Bronchial epithelial cell (primary cell): ENCODE measurements around the gene LANCL1.

- RRBS, 2 experiments: no CpG with 5 or more reads among the region's 6 CpGs
These were observed 8.6 kb downstream of the KANSL1L start for GRCh38 chr2:210162495-210163120.

DNA sequence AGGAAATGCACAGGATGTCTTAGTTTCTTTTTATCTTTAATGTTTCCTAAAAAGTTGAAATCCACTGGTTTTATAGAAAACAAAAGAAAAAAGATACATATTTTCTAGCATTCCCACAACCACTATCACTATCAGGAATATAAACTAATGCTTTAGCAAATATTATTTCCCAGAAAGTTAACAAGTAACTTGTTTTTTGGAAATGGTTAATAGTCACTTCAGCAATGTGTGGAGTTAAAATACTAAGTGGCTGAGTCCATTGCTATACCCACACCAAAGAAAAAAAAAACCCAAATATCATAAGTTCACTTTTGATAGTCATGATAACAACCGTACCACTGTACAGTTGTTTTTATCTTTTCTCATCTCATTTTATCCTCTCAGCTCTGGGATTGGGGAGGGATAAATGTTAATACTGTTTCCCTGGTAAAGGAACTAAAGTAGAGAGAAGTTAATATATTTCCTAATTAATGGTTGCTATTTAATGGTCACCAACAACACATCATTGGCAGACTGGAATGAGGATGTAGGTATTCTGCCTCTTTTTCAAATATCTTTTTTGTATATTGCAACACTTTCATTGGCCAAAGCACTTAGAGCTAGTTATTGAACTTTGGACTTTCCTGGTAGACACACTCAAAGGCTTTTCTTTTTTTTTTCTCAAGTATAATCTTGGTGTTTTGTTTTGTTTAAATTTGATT is 18.3 kb upstream of the KANSL1L start:
- RRBS, 2 experiments: no CpG with 5 or more reads among the region's 1 CpG

DNA sequence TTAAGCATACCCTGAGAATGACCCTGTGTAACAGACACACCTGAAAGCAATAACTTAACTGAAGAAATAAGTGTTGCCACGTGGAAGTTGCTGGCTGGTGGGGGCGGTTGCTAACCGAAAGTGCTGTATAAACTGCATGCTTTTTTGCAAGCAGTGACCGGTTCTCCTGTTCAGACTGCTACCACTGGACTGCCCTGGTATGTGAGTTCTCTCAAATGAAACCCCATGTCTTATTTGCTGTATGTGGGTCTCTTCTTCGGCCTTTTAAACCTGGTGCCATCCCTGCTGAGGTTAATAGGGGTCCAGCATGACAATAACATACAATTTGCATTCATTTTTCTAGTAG is 28.0 kb upstream of the ACADL start:
- RRBS, 2 experiments: no CpG with 5 or more reads among the region's 5 CpGs

DNA sequence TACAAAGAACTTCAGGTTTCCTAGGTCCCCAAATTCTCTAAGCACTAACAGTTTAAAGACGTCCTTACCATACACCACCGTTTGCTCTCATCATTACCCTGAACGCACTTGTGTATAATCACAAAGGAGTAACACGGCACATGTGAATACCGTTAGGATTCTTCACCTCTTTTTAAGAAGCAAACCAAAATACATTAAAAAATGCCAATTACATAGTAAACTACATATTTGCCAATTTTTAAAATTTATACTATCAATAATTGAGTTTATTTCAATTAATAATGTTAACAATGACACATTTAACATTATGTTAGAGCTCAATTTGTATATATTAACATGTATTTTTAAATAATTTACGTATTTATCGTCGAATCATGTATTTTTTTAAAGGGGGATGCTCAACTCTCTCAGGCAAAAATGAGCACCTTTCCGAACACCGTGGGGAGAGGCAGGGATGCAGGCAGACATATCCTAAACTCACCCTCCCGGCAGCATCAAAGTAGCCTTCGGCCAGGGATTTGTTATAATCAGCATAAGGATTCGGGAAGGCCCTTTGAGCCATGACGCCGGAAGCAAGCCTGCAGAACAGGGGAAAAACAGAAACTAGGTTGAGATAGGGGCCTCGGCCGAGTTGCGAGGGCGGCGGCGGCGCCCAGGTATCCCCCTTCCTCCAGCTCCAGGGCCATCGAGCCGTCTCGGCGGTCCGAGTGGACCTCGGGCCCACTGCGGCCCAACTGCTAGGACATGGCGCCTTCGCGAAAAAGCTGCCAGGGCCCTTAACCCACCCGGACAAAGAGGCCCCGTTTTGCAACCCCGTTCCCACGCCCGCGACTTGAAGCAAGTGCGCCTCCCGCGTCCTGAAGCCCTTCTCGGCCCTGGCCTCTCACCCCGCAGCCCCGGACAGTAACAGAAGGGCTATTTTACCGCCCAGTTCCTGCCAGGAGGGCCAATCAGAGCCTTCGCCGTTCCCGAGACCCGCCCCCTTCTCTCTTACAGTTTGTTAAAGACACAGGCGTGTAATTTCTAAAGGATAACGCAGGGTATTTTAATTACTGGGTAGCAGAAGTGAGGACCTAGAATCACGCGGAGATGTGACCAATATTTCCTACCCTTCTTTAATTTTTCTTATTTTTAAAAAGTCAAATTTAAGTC is at the start of gene LANCL1:
Gene LANCL1 (minus strand): TSS at position 925 of the 1,152 bp plus-strand sequence.
- RRBS, 2 experiments: under 1 to 1% methylated on average over 8 to 11 of the region's 53 CpGs

DNA sequence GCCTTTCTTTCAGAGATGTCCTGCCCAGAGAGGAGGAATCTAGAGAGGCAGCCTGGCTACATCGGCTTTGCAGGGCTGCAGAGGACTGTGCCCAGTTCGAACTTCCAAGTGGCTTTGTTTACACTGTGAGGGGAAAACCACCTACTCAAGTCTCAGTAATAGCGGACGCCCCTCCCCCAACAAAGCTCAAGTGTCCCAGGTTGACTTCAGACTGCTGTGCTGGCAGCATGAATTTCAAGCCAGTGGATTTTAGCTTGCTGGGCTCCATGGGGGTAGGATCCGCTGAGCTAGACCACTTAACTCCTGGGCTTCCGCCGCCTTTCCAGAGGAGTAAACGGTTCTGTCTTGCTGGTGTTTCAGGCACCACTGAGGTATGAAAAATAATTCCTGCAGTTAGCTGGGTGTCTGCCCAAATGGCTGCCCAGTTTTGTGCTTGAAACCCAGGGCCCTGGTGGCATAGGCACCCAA is 300.8 kb downstream of the ERBB4 start:
- RRBS, 2 experiments: no CpG with 5 or more reads among the region's 8 CpGs

DNA sequence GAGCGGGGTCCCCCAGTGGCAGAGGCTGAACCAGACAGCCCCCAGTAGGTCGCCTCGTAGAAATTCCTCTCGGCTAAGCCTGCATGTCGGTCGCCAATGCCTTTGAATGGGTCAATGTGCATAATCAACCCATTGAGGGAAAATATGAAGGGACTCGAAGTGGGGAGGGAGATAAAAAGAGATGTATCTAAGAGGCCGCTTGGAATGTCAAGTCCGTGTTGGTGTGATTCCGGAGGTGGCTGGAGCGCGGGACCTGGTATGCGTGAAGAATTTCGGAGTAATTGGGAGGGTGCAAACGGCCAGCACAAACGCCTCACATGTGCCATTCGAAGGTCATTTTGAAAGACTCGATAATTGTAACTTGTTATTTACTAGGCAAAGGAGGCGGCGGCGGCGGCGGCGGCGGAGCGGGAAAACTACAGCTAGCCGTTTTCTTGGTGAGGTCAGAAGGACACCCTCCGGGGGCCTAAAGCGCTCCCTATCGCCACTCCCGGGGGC is 1.8 kb downstream of the ERBB4 start:
- RRBS, 2 experiments: 0 to 8% methylated on average over 1 of the region's 31 CpGs

GRCh38 chr2:213021989-213022696 is 129.3 kb downstream of the IKZF2 start:
- RRBS, 2 experiments: no CpG with 5 or more reads among the region's 5 CpGs

- RRBS, 2 experiments: no CpG with 5 or more reads among the region's 6 CpGs
These were observed 51.2 kb upstream of the SPAG16 start for GRCh38 chr2:213232859-213233626.

DNA sequence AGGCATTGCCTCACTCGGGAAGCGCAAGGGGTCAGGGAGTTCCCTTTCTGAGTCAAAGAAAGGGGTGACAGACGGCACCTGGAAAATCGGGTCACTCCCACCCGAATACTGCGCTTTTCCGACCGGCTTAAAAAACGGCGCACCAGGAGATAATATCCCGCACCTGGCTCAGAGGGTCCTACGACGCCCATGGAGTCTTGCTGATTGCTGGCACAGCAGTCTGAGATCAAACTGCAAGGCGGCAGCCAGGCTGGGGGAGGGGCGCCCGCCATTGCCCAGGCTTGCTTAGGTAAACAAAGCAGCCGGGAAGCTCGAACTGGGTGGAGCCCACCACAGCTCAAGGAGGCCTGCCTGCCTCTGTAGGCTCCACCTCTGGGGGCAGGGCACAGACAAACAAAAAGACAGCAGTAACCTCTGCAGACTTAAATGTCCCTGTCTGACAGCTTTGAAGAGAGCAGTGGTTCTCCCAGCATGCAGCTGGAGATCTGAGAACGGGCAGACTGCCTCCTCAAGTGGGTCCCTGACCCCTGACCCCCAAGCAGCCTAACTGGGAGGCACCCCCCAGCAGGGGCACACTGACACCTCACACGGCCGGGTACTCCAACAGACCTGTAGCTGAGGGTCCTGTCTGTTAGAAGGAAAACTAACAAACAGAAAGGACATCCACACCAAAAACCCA is 125.4 kb downstream of the BARD1 start:
- RRBS, 2 experiments: no CpG with 5 or more reads among the region's 21 CpGs

DNA sequence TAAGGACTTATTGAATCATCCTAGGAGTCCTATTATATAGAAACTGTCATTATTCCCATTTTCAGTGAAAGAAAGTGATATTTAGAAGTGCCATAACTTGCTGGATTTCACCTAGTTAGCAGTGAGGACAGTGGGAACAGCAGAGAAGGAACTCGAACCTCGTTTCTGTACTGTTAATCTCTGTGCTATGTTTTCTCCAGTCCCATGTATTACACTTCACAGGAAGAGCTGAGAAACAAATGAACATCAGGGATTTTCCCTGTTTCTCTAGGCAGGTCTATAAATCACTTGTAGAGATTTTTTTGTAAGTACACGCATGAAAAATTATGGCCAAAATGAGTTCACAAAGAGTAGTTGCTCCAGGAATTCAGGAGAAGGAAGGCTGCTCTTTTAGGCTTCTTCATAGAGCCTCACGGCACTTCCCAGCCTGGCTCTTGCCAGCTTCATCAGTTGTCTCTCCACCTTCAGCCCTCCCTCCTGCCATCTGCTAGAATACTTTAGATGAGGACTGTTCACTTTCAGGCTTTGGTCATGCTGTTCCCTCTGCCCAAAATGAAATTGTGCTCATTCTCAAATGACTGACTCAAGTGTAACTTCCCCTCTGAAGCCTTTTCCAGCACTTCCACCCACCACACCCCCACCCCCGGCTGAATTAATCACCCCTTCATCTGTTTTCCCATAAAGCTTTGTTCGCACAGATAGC is 1.7 kb upstream of the ABCA12 start:
- RRBS, 2 experiments: no CpG with 5 or more reads among the region's 6 CpGs

DNA sequence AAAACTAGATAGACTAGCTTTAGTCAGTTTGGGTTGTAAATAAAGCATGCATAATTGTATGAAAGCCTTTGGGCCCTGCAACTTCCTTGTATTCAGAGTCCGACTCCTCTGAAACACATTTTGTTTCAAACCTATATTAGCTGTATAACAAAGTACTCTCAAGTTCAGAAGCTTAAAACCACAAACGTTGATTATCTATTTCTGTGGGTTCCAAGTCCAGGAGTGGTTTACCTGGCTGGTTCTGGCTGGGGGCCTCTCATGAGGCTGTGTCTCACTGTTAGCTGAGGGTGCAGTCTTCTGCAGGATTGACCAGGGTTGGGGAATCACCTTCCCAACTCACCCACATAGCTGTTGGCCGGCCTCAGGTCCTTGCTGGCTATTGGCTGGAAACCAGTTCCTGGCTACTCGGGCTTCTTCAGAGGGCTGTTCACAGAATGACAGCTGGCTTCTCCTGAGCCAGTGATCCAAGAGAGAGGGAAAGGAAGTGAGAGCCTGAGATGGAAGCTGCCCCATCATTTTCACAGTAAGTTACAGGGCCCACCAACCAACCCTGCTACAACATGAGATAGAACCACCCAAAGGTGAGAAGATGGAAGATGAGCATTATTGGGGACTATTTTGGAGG is 18.0 kb upstream of the ATIC start:
- RRBS, 2 experiments: no CpG with 5 or more reads among the region's 4 CpGs

- RRBS, 2 experiments: no CpG with 5 or more reads among the region's 7 CpGs
These were observed 53.8 kb downstream of the ATIC start for GRCh38 chr2:215365517-215366115.

GRCh38 chr2:215378134-215378520 is 57.7 kb downstream of the FN1 start:
- RRBS, 2 experiments: no CpG with 5 or more reads among the region's 2 CpGs

- RRBS, 2 experiments: no CpG with 5 or more reads among the region's 13 CpGs
These were observed 56.8 kb downstream of the FN1 start for GRCh38 chr2:215378824-215379804.

DNA sequence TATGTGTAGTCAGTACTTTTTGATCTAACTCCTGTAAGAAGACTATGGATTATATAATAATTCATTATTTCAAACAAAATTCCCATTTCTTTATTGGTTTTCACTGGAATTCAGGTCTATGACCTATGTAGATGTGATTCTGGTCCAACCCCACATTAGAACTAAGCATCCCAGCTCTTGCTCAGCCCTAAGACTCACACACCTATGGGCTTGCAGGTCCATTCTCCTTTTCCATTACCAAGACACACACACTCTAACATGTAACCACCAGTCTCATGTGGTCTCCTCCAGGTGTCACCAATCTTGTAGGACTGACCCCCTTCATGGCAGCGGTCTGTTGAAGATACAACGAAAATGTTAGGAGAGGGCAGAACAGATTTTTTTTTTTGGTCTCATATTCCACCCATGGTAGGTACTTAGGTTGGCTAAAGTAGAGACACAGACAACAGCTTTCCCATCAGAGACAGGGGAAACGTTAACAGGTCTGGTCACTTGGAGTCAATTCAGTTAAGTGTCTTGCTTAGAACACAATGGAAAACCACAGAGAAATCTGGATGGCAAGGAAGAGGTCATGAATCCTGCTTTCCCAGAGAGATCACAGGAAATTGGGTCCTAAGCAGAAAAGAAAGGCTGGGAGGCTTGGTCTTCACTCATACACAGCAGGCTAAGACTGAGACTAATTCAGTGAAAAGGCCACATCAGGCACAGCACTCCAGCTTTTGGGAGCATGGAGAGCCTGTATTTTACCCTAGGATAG is 4.1 kb downstream of the FN1 start:
- RRBS, 2 experiments: no CpG with 5 or more reads among the region's 3 CpGs

DNA sequence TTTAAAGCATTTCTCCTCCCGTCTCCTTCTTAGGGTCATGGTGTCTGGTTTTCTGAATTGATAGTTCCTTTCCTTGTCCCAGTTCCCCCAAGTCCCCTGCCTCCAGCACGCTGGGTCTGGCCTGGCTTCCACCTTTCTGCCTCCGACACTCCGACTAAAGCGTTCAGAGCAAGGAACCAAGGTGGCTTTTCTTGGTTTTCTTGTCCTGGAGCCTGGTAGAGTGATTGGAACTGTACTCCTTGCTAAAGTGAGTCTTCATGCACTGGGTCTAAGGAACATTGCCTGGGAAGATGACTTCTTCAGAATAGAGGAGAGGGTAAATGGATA is 109.1 kb downstream of the MREG start:
- RRBS, 2 experiments: no CpG with 5 or more reads among the region's 5 CpGs

DNA sequence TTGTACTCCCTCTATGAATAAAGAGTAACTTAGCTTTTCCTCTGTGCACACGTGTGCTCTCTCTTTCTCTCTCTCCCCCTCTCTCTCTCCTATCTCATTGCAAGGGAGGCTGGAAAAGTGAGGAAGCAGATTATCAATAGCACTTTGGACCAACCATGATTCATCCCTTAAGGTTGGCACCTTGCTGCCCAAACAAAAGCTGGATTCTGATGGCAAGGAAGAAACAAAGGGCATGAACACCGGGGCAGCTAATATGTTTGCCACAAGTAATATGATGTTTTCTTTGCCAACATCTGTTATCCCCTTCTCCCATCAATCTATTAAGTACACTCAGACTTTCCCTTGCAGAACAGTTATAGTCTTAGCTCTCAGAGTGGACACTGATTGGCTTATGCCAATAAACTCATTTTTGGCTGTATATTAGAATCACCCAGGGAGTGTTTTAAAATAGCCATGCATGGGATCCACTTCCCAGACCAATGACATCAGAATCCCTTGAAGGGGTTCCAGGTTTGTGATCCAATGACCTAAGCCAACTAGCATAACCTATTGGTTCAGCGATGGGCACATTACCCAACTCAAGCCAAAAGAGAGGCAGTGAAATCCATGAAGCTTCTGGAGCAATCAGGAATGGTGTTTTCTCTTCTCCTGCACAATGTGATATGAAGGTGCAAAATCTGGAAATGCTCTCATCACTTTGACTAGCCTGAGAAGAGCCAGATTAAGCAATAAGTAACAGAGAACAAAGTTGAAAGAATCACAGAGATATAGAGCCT is 60.3 kb downstream of the MREG start:
- RRBS, 2 experiments: no CpG with 5 or more reads among the region's 3 CpGs

GRCh38 chr2:215999876-216000297 is 13.5 kb downstream of the MREG start:
- RRBS, 2 experiments: no CpG with 5 or more reads among the region's 6 CpGs

DNA sequence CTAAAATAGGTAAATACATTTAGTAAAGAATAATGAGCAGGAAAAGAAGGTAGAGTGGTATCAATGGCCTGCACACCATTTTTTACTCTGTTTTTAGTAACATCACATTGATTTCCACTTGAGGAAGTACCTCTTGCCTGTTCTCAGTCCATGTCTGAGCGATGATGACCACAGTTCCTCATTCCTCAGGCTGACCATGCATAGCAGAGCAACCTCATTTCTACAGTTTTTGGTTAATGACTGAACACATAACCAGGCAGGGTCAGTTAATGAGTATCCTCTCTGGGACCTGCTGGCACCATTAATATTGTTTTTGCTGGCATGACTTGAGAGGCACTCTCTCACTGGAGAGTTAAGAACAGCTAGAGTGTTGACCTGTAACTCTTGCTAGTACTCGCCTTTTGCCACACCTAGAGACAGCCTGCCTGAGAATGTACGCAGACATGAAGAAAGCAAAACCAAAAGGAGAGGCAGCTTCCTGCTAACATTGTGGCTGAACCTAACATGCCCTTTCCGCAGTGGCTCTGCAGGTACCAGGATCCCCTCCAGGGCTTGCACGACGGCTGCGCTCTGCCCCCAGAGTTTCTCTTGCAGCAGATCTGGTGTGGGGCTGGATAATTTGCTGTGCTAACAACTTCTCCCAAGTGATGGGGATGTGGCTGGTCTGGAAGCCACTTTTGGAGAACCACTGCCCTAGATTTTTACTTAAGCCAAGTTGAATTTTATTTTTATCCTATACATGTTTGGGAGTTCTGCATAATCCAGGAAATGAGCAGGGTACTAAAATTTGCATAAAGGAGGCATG is 23.8 kb downstream of the PECR start:
- RRBS, 2 experiments: no CpG with 5 or more reads among the region's 7 CpGs

- RRBS, 2 experiments: no CpG with 5 or more reads among the region's 9 CpGs
These were observed 51.3 kb downstream of the RPL37A start for GRCh38 chr2:216549904-216550476.